BE2C (cell line): ENCODE results near the genes GCG, SCN2A and GALNT3.

DNA sequence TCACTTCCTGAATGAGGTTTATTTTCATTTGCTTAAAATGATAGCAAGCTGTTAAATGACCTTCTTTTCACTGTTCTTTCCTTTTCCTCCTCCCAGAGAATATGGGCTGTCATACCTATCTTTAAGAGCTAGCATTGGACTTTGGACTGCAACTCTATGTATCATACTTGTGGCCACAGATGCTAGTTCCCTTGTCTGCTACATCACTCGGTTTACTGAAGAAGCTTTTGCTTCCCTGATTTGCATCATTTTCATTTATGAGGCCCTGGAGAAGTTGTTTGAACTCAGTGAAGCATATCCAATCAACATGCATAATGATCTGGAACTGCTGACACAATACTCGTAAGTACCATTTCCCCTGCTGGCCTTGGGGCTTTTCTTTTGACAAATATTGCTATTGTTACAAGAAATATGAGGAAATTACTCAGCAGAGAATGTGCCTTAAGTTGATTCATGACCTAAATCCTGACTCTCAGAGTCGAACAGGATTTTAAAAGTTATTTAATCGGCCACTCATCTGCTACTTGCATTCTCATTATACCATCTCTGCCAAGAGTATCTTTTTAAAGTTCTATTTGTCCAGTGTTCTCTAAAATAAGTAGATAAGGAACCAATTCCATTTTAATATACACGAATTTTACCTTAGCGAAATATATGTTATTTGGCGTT is 168.3 kb downstream of the DPP4 start:
- RRBS: no CpG with 5 or more reads among the region's 7 CpGs

DNA sequence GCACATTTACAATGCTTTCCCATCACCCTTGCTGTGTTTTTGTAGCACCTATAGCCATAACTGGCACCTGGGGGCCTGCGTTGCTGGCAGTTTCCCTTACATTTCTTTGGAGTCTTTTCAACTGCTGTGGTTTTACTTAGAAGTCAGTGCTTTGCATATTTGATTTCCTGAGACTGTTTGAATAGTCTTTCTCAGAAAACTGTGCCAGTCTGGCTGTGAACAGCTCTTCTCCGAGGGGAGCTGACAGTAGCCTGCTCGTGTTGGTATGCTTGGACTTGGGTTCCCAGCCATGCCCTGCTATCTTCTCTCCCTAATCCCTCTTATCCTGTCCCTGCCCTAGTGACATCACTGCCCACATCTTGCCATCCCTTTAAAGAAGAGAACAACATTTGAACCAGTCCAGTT is 81.5 kb downstream of the DPP4 start:
- RRBS: no CpG with 5 or more reads among the region's 3 CpGs

- RRBS: no CpG with 5 or more reads among the region's 3 CpGs
Observed at GRCh38 chr2:162152042-162152367, at the start of gene GCG. GCG (minus strand) TSS chr2:162152247.

GRCh38 chr2:163121396-163121975 is 282.9 kb upstream of the KCNH7 start:
- RRBS: no CpG with 5 or more reads among the region's 5 CpGs

DNA sequence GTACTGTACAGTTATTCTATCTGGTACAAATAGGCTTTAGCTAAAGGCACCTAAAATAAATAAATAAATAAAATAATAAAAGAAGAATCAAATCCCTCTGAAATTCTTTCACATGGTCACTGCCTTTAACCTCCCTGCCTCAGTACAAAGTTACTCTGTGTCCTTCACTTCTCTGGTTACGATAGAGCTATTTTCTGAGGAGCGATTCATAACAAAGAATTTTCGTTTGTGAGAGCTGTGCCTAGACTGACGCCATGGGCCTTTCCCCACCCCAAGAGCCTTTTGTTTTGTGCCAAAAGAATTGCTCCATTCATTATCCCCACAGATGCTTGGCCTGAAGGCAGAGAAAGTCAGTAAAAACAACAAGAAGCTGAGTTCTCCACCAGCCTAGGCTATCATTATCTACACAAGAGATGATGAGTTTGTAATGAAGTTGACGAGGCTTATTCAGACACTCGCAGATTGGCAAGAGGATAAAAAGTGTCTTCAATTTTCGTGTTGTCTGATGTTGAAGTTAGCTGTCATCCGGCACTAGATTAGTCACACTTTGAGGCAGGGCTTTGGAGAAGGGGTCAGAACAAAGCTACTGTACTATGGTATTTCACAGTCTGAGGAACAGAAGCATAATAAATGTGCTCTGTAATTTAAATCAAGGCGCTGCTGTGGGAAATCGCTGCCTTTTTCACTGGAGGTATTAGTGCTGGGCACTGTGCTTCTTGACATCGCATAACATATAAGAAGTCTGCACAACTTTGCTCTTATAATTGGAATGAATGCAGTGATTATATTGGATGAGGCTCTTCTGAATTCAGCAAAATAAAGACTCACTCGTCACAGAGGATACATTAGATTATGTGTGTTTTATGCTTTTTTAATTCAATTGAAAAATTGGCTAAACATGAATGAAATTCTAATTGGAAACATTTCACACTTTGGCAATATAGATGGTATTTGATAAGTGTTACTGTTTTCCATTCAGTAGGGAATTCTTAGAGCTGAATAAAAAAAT is 278.4 kb upstream of the FIGN start:
- RRBS: no CpG with 5 or more reads among the region's 12 CpGs

- RRBS: no CpG with 5 or more reads among the region's 3 CpGs
Observed at GRCh38 chr2:164733850-164734511, 107.6 kb downstream of the COBLL1 start.

GRCh38 chr2:164784244-164785062 is 57.2 kb downstream of the COBLL1 start:
- RRBS: no CpG with 5 or more reads among the region's 6 CpGs

DNA sequence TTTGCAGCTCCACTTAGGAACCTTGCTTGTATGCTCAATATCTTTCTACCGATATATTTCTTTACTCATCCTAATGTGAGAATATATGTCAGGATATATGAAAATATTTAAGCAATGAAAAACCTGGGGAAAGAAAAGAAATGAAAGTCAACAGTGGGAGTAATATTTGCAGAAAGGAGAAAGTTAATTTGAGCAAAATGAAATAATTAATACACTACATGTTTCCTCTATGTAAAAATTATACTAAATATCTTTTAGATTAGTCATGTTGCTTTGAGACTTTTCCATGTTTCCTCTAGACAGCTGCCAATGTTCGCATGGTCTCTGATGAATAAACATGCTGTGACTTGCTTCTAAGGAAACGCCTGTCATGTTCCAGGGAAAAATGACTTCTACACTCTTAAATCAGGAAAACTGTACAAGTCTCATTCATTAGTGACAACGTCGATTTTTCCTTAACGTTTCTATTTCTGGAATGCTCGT is 1.8 kb downstream of the COBLL1 start:
- RRBS: no CpG with 5 or more reads among the region's 7 CpGs

DNA sequence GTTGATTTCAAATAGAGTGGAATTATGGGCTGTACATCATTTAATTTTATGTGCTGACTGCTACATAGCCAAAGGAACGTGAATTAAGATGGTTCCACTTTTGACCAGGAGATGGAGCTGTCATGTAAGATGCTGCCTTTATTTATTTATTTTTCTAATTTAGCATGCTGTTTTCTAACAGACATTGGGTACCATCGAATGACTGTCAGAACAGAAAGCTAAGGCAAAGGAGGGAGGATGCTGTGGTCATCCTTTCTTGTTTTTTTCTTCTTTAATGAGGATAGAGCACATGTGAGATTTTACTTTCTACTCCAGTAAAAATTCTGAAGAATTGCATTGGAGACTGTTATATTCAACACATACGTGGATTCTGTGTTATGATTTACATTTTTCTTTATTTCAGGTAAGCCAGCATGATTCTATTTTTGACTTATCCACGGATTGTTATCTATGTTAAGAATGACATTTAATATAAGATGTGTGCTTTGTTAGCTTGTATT is at the start of gene SCN2A:
TSS of gene SCN2A (plus strand) at position 177 of the 500 bp plus-strand sequence.
- RRBS: no CpG with 5 or more reads among the region's 4 CpGs

DNA sequence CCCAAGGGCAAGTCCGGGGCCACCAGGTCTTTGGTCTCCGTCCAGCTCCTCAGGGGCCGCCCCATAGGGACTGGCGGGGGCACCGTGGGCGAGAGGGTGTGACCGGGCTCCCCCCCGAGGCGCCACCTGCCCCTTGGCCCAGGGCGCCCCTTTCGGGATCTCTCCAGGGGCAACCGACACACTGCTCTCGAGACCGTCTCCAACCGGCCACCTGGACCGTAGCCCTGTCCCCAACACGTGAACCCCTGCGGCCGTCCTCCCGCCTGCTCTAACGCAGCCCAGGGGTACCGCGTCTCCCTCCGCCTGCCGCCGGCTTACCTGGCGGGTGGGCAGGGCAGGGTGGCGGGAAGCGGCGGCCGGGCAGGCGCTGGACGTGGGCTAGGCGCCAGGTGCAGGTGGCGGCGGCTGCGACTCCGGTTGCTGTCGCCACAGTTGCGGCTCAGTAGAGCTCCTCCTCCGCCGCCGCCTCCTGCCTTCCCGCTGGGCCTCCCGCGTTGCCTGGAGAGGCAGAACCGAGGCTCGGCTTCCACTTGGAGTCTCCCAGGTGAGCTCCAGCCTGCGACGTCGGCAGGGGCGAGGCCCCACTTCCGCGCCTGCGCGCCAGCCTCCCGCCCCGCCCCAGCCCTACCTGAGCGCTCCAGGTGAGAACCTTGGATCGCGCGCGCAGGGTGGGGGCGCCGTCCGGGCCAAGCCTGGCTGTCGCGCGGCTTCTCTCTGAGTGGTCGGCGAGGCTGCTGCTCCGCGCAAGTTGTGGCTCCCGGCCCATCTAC is at the start of gene GALNT3:
TSS of gene GALNT3 (minus strand) at position 551 of the 770 bp plus-strand sequence.
- RRBS: 87% methylated on average over 33 of the region's 74 CpGs

- RRBS: no CpG with 5 or more reads among the region's 3 CpGs
Observed at GRCh38 chr2:165803181-165803524, 9.1 kb upstream of the GALNT3 start.

GRCh38 chr2:167406334-167407255 is 113.8 kb downstream of the B3GALT1 start:
- RRBS: no CpG with 5 or more reads among the region's 6 CpGs

GRCh38 chr2:167509529-167510227 is 216.9 kb downstream of the B3GALT1 start:
- RRBS: no CpG with 5 or more reads among the region's 6 CpGs

- RRBS: no CpG with 5 or more reads among the region's 6 CpGs
Observed at GRCh38 chr2:167827413-167827756, 420.0 kb downstream of the STK39 start.

- RRBS: no CpG with 5 or more reads among the region's 5 CpGs
Observed at GRCh38 chr2:168210208-168210690, 37.1 kb downstream of the STK39 start.

DNA sequence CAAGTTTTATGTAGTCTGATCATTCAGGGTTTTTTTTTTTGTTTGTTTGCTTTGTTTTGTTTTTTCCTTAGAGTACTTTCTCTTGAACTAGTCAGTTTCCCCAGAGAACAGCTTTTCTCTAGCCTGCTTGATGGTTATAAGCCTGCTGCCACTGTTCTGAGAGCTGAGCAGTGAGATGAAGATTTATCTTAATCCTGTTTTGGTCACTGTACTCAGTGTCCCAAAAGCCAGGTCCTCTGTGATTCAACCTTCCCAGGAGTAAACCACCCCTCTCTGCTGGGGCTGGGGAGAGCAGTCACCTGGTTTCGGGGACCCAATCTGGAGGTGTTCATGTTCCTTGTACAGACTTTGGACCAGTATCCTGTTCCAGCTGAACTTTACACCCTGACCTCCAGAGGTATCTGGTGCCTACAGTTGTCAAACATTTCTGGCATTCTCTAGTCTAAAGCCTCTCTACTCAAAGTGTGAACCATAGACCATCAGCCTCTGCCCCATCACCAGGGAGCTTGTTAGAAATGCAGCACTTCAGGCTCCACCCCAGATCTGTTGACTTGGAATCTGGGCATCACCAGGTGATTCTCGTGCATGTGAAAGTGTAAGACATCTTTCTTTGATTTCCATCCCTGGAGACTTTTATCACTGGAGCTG is 22.1 kb downstream of the CERS6 start:
- RRBS: no CpG with 5 or more reads among the region's 2 CpGs

GRCh38 chr2:168490408-168490798 is 34.3 kb downstream of the CERS6 start:
- RRBS: no CpG with 5 or more reads among the region's 2 CpGs

- RRBS: no CpG with 5 or more reads among the region's 4 CpGs
Observed at GRCh38 chr2:168490899-168491456, 34.9 kb downstream of the CERS6 start.

- RRBS: no CpG with 5 or more reads among the region's 2 CpGs
Observed at GRCh38 chr2:168650010-168650374, 152.4 kb upstream of the NOSTRIN start.